ENCODE measurements around a stretch of chr1.

DNA sequence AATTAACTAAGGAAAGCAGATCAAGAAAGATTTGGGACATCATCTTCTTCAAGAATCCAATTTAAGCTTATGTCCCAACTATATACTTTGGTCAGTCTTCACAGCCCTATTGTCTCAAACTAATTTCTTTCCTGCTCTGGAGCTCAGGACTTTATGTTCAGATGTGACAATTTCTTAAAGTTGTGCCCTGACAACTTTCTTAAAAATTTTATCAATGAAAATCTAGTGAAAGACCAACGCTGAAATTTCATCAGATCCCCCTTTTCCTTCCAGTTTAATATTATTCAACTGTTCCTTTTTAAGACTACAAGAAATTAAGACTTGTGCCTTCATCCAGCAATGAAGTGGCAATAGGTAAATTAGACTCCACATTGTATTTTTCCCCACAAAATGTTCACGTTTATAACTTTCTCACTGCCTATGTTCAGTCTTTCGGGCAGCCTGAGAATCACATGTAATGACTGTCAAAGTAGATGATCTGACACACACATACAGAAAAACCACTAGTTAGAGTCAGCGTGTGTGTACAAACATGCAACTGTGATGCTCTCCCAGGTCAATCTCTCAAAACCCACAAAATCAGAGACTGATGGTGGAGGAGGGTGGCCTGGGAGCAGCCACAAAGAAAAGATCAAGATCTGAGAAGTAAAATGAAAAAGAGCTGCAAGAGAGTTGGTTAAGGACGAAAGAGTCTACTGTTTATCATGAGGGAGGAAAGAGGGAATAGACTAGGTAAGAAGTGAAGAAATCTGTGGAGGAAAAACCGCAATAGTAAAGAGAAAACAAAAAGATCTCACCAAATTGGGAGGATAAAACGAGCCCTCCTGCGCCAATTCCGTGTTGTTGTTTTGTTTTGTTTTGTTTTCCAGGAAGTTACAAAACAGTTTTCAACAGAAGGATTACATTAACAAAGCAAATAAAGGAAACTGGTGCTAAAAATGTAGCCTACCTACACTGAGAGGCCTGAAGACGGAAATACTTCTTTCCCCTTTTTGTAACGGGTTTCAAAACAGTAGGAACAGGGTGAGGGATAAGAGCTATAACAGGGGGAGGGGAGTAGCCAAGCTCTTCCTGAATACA, 2.4 kb downstream of the EGLN1 start:
- RRBS: no CpG with 5 or more reads among the region's 11 CpGs

DNA sequence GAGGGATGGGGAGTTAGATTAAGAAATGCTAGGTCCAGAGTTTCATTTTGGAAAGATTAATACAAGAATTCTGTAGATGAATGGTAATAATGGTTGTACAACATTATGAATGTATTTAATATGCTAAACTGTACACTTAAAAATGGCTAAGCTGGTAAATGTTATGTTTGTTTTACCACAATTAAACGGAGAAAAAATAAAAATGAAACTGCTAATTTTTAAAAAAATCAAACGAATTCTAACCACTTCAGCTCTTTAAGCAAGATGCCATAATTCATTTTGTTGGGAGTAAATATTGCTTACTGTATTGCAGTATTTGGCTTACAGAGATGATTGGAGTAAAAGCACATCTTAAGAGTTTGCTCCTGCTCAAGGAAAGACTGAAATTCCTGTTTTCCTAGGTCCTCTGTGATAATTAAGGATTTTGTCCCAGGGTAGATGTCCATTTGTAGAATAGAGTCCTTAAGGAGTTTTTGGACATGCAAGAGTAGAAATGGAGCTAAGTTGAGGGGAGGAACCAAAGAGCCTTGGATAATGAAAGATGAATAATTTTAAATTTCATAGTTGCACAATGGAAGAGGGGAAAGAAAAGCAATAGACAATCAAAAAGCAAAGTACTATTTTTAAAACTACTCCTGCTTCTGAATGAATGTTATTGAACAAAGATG, 27.1 kb downstream of the TSNAX start:
- RRBS: no CpG with 5 or more reads among the region's 2 CpGs

DNA sequence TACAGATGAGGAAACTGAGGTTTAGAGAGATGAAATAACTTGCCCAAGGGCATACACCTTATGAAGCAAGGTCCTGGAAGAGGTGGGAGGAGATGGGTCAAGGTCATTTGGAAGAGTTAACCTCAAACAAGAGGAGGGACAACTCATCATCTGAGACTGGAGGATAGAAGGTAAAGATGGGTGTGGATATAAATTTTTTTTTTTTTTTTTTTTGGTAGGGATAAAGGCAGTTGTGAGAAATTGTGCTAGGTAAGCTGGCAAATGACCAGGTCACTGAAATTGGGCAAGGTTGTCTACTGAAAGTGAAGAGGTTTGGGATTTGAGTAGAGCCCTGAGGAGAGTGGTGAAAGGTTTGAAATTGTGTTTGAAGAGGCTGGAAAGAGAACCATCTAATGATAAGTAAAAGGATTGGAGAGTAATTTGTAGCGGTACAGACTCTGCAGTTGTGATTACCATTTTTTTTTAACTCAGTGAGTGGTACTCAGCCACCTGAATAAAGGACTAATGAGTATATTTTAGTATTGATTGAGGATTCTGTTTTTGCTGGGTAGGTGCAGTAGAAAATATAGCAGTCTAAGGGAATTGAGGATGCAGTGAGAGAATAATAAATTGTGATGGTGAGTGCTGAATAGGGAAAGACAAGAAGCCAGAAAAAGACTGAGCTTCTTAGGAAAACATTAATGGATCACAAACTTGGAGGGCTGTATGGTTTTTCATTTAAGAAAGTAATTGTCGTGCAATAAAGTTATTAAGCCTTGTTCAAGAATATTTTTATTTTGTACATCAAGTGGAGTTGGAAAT, 35.2 kb downstream of the TSNAX start:
- RRBS: no CpG with 5 or more reads among the region's 2 CpGs

DNA sequence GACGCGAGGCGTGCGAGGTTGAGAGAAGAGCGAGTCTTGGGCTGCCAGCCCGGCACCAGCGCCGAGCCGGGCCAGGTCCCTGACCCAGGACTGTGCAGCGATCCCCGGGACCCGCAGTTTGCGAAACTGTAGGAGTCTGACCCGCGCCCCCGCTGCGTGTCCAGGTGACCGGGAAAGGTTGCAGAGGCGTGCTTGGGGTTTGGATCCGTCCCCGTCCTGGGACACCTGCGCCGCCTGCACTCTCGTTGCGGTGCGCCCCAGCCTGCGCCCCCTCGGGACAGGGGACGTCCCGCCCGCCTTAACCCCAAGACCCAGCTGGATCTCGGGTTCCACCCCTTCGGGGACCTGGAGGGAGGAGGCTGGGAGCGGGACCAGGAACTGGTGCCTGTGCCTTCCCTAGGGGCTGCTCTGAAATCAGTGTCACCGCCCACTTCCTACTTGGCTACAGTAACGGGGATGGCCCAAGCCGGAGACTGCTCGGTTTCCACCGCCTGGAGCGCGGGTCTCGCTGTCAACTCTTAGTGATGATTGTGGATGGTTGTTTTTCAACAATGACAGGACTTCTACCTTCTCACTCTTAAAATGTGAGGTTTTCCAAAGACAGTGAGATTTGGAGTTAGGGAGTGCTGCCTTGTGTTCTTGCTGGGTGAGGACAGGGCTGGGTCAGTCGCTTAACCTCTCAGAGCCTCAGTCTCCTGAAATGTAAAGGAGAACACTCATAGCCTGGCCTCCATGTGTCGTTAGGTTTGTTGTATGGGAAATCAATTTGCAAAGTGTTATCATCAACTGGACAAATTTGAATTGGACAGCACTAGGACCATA, 695 bp downstream of the DISC1 start:
- RRBS: 6% methylated on average over 9 of the region's 44 CpGs

DNA sequence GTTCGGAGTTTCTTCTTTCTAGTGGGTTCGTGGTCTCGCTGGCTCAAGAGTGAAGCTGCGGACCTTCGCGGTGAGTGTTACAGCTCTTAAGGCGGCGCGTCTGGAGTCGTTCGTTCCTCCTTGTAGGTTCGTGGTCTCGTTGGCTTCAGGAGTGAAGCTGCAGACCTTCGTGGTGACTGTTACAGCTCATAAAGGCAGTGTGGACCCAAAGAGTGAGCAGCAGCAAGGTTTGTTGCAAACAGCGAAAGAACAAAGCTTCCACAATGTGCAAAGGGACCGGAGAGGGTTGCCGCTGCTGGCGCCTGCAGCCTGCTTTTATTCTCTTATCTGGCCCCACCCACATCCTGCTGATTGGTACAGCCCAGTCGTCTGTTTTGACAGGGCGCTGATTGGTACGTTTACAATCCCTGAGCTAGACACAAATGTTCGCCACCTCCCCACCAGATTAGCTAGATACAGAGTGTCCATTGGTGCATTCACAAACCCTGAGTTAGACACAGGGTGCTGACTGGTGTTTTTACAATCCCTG, 14.8 kb downstream of the DISC1 start:
- RRBS: no CpG with 5 or more reads among the region's 22 CpGs

GRCh38 chr1:231971323-231971881, 344.8 kb downstream of the DISC1 start:
- RRBS: no CpG with 5 or more reads among the region's 5 CpGs

DNA sequence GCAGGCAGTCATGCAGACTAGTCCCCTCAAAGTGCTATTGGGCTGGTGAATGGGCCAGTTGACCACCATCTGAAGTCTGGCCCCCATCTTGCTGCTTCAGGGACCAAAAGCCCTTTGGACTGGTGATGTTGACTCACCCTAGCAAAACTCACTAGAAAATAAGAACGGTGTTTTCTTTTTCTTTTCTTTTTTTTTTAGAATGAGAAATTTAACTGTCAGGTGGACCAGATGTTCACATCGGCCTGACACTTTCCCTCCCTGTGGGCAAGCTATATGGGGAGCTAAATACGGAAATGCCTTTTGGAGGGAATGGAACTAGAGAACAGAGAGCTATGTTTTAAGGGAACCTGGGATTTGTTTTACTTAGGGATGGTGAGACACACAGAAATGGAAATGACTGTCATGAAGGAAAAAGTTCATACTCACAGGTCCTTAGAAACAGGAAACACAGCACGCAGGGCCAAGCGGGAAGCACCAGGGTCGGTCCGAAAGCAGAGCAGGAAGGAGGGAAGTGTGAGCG, 256.5 kb downstream of the SIPA1L2 start:
- RRBS: no CpG with 5 or more reads among the region's 8 CpGs

DNA sequence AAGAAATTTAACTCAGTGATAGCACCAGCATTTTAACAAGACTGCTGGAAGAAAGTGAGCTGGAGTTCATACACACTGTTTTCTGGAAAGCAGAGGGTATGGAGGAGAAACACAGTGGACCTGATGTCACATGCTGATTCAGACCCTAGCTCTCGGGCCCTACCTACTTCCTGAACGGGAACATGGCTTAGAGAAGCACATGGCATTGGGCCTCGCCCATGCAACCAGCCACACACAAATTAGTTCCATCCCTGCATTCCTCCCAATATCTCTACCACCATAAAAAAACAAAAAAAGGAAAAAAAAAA, 39.6 kb downstream of the SIPA1L2 start:
- RRBS: no CpG with 5 or more reads among the region's 3 CpGs

DNA sequence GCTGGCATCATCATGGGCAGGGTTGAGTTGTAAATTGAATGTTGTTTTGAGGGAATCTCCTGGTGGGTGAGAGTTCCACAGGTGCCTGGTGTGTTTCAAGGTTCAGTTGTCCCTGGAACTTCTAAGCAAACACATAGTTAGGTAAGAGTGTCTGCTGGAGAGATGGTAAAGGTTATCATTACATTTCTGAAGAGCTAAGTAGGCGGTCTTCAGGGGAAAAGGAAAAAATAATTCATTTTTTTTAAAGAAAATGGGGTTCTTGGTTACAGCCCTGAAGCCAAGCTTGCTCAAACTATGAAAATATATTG, 46.0 kb upstream of the SIPA1L2 start:
- RRBS: no CpG with 5 or more reads among the region's 1 CpG

DNA sequence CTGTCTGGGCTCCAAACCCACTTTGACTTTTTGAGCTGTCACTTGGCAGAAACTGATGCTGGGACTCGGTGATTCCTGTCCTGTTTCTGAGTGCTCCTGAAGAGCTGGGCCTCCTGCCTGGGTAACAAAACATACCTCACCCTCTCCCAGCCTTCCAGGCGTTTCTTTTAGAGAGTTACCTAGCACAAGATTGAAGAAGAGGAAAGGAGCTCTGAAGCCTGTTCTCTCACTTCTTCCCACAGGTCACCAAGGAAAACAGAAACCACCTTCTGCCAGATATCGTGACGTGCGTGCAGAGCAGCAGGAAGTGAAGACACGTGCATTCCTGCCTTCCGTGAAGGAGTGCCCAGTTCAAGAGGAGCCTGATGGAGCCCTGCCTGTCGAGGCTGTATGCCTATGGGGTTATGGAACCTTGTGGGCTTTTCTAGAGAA, 27.5 kb downstream of the NTPCR start:
- RRBS: no CpG with 5 or more reads among the region's 8 CpGs

DNA sequence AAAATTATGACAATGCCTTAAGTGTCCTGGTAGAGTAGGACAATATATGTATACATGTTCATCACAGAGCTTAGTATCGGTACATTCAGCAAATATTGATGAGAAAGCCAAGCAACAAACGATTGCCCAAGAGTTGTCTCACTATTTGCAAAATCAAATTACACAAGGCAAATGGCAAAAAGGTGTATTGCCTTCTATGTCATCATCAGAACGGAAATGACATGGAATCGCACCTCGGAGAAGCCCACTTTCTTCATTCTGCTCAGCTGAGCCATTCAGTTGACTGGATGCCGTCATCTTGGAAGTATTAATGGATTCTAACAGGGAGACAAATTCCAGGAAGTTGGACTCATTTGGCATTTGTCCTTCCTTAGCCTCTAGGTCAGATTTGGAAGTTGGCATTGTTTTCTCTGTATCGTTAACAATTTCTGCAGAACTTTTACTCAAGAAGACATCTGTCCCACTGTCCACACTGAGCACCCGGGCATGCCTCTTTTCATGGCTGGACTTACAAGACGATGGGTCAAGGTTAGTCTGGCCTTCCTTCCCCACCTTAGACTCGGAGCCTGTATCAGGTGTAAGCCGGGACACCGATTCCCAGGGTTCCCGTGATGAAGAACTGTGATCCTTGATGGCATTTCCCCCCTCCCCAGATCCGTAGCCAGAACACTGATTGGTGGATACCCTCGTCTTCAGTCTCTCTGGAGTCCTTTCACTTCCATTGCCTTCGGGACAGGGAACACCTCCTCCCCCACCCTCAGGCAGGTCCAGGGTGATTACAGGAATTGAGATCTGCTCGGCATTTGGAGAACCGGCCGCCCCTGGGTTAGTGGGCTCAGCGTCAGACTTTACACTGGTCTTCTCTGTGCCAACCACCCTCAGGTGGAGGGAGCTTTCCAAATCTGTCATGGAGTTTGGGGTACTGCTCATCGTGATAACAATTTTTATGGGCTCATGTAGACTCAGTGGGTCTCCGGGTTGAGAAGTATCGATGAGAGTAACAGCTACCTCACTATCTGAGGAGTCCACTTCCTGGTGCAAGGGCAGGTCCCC, 37.4 kb downstream of the PCNX2 start:
- RRBS: 98% methylated on average over 3 of the region's 23 CpGs

DNA sequence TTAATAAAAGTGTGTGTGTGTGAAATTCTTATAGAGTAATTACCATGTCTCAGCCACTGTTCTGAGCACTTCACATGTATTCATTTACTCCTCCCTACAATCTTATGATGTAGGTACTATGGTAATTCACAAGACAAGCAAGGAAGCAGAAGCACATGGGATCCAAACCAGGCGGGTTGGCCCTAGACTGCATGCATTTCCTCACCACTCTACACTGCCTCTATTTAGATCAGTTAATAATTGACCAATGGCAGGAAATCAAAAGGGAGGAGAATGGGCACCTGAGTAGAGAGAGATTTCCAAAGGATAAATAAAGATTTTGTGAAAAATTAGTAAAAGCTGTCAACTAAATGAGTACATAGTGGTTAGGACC, 15.7 kb downstream of the MAP3K21 start:
- RRBS: no CpG with 5 or more reads among the region's 1 CpG

DNA sequence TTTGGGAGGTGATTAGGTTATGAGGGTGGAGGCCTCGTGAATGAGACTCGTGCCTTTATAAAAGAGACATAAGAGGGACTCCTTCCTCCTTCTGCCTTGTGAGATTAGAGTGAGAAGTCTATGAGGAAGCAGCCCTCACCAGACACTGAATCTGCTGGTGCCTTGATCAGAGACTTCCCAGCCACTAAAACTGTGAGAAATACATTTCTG, 41.6 kb downstream of the KCNK1 start:
- RRBS: no CpG with 5 or more reads among the region's 2 CpGs

GRCh38 chr1:233714541-233715443, 100.9 kb downstream of the KCNK1 start:
- RRBS: no CpG with 5 or more reads among the region's 4 CpGs

DNA sequence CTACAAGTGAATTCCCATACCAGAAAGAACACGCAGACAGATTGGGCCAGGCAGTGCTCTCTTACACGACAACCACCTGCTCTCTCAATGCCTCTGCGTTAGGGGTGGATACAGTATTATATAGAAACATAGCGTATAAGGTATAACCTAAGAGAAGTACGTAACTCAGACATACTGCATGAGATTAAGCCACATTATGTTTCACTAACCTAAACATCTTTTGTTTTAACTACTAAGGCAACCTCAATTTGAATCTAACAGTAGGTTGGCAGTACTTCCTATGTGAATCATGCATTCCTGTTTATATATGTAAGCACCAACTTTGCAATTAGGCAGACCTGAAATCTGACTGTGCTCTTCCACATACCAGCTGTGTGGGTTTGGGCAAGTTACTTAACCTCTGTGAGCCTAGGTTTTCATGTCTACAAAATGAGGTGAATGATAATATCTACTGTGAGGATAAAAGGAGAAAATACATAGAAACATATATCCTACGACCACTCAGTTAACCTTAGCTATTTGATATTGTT, 58.1 kb upstream of the COA6 start:
- RRBS: no CpG with 5 or more reads among the region's 6 CpGs

DNA sequence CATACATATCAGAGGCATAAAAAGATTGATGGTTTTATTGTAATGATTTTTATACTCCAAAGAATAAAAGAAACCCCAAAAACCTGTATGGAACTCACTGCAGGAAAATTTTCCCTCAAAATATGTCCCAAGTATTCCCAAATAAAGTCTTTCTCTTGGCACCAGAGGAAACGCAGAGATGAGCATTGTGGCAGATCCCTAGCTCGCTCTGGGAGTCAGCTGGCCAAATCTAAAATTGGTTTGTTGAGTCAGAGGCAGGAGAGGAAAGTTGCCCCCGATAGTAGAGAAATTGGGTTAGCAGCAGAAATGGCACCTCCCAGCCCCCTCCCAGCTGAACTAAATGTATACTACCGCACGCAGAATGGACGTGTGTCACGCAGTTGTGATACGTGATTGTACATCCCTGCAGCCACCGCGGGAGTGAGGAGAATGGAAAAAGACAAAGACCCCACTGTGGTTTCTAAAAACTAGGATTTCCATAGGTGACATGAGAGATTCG, 39.9 kb upstream of the TARBP1 start:
- RRBS: no CpG with 5 or more reads among the region's 11 CpGs

DNA sequence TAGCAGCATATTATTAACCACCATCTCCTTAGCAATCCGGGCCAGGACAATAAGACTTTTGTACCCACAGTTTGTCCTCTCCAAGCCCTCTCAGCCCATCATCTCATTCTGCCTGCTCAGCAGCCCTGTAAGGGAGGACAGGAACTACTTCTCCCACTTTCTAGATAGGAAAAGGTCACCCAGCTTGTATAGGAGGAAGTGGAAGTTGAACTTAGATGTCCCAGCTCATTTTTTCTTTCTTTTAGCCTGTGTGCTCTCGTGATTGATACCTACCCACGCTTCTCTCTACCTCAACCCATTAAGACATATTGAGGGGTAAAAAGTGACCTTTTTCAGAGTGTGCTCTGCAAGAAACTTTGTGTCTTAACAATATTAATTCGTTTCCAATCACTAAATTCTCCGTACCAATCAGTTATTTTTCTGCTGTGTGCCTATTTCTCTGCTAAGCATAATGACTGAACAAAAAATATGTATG, 49.6 kb upstream of the TARBP1 start:
- RRBS: no CpG with 5 or more reads among the region's 5 CpGs

GRCh38 chr1:234532384-234533051, 53.5 kb upstream of the TARBP1 start:
- RRBS: no CpG with 5 or more reads among the region's 10 CpGs

DNA sequence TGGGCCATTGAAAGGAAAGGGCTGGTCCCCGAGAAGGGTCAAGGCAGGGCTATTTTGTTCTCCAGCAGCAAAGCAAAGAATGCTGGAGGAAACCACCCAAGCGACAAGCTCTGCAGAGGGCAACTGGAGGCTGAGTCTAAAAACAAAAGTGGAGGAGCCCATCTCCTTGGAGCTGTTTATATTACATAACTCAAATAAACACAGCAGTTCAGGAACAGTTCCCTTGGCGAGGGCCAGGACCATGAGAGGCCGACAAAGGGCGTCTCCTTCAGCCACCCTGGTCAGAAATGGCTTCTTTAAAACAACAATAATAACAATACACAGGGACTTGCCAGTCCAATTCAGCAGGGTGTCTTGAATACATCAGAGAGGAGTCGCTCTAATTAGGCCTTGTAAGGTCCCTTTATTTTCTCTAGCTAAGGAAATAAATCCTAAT, 56.8 kb upstream of the TARBP1 start:
- RRBS: no CpG with 5 or more reads among the region's 6 CpGs

DNA sequence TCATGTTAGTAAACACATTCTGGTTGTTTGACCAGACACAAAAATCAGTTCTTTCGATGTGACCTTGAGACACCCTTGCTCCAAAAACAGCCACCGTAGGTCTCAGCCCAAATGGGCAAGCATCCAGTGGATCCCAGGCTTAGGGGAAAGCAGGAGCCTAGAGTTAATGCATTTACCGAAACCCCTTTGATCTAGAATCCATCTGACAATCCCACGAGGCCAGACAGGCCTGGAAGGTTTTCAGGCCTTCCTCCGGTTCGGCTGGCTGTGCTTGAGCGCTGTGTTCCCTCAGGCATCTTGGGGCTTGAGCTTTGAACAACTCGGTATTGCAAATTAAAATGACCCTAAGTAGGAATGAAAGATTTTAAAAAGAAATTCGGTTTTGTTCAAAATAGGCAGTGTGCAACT, 47.5 kb downstream of the IRF2BP2 start:
- RRBS: no CpG with 5 or more reads among the region's 9 CpGs

Measured in OVCAR3 (cell line).